ENCODE measurements around a stretch of chr2.

DNA sequence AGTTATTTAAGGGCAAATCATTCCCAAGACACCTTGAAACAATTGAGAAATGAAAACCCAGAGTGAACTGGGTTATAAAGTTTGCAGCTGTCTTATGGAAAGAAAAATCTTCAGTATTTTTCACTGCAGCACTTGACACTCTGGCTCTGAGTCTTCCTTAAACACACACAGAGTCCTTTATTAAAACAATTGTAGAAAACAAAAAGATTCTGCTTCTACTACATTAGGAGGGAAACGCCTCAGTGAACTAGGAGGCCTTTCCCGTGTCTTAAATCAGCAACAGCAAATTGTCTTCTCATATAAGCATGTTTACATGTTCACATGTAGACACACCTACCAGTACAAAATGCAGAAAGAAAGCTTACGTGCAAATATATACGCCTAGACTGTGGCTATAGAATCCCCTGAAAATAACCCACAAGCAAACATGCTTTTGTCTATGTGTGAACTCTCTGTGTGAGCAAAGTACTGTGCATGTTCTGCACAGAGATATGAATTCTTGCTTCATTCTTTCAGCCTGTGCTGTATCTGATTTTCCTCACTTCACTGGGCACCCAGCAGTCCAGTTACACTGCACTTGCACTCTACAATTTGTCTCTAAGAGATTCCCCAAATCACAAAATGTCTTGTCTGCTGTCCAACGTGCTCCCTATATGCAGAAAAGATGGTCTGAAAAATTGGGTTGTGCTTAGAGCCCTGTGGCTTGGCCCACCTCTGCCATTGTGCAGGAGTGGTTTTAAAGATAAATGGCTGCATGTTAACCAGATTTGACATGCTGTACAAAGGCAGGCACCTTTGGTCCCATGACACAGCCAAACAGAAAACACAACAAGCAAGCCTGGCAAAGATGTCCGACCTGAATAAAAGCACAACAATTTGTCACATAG, 24.5 kb downstream of the ZEB2 start:
- RRBS: no CpG with 5 or more reads among the region's 6 CpGs

- RRBS: no CpG with 5 or more reads among the region's 2 CpGs
Observed at GRCh38 chr2:144522150-144522580, 2.2 kb upstream of the ZEB2 start.

- RRBS: no CpG with 5 or more reads among the region's 9 CpGs
Observed at GRCh38 chr2:144663019-144663805, 143.3 kb upstream of the ZEB2 start.

- RRBS: no CpG with 5 or more reads among the region's 8 CpGs
Observed at GRCh38 chr2:144667862-144668248, 147.9 kb upstream of the ZEB2 start.

- RRBS: no CpG with 5 or more reads among the region's 10 CpGs
Observed at GRCh38 chr2:145007186-145007774, 487.4 kb upstream of the ZEB2 start.

- RRBS: no CpG with 5 or more reads among the region's 4 CpGs
Observed at GRCh38 chr2:145415754-145416225, 895.9 kb upstream of the ZEB2 start.

GRCh38 chr2:148201727-148202623, 181.1 kb downstream of the MBD5 start:
- RRBS: no CpG with 5 or more reads among the region's 2 CpGs

- RRBS: no CpG with 5 or more reads among the region's 4 CpGs
Observed at GRCh38 chr2:150001789-150002085, 414.2 kb upstream of the MMADHC start.

DNA sequence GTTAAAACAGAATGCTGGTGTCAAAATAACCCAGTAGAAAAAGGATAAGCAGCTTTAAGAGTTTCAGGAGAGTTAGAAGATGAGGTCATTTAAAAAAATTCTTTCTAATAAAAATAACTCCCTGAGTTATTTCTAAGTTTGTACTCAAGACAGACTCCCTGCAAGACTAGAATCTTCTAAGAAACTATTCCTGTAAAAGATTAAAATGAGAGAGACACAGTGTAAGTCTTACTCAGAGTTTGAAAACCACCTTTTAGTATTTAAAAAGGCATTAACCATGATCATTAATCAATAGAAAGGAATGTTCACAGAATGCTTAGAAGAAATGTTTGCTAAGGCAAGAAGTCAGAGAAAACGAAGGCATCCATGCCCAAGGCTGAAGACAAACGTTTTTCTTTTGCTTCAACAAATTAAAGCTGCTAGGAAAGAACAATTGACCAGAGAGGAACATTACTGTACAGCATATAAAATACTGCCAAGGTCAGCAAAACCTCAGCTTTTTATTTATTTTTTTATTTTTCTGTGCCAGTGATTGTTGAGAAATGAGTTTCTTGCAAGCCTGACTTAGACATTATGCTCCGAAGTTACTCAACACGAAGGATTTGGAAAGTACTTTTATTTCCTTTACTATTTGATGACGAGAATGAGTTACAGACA, 20.7 kb downstream of the RND3 start:
- RRBS: no CpG with 5 or more reads among the region's 5 CpGs

GRCh38 chr2:150624114-150624778, 136.8 kb upstream of the RND3 start:
- RRBS: no CpG with 5 or more reads among the region's 5 CpGs

DNA sequence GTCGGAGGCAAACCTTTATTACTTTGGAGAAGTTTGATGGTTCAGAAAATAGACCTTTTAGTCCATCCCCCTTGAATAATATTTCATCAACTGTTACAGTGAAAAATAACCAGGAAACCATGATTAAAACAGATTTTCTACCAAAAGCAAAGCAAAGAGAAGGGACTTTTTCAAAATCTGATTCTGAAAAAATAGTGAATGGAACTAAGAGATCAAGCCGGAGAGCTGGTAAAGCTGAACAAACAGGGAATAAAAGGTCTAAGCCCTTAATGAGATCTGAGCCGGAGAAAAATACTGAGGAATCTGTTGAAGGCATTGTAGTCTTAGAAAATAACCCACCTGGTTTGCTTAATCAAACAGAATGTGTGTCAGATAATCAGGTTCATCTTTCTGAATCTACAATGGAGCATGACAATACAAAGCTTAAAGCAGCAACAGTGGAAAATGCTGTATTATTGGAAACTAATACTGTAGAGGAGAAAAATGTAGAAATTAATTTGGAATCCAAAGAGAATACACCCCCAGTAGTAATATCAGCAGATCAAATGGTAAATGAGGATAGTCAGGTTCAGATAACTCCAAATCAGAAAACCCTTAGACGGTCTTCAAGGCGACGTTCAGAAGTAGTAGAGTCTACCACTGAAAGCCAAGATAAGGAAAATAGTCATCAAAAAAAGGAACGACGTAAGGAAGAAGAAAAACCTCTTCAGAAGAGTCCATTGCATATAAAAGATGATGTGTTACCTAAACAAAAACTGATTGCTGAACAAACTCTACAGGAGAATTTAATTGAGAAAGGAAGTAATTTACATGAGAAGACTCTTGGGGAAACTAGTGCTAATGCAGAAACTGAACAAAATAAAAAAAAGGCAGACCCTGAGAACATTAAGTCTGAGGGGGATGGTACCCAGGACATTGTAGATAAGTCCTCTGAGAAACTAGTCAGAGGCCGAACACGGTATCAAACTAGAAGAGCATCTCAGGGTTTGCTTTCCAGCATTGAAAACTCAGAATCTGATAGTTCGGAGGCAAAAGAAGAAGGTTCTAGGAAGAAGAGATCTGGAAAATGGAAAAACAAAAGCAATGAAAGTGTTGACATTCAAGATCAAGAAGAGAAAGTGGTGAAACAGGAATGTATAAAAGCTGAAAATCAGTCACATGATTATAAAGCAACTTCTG, 53.9 kb downstream of the RIF1 start:
- RRBS: 100% methylated on average over 1 of the region's 11 CpGs

GRCh38 chr2:151464929-151465684, 55.4 kb downstream of the RIF1 start:
- RRBS: no CpG with 5 or more reads among the region's 5 CpGs

- RRBS: no CpG with 5 or more reads among the region's 2 CpGs
Observed at GRCh38 chr2:151810261-151811028, 17.8 kb downstream of the ARL5A start.

GRCh38 chr2:152394916-152395436, 60.0 kb downstream of the FMNL2 start:
- RRBS: no CpG with 5 or more reads among the region's 2 CpGs

- RRBS: no CpG with 5 or more reads among the region's 11 CpGs
Observed at GRCh38 chr2:152395650-152396424, 60.9 kb downstream of the FMNL2 start.

DNA sequence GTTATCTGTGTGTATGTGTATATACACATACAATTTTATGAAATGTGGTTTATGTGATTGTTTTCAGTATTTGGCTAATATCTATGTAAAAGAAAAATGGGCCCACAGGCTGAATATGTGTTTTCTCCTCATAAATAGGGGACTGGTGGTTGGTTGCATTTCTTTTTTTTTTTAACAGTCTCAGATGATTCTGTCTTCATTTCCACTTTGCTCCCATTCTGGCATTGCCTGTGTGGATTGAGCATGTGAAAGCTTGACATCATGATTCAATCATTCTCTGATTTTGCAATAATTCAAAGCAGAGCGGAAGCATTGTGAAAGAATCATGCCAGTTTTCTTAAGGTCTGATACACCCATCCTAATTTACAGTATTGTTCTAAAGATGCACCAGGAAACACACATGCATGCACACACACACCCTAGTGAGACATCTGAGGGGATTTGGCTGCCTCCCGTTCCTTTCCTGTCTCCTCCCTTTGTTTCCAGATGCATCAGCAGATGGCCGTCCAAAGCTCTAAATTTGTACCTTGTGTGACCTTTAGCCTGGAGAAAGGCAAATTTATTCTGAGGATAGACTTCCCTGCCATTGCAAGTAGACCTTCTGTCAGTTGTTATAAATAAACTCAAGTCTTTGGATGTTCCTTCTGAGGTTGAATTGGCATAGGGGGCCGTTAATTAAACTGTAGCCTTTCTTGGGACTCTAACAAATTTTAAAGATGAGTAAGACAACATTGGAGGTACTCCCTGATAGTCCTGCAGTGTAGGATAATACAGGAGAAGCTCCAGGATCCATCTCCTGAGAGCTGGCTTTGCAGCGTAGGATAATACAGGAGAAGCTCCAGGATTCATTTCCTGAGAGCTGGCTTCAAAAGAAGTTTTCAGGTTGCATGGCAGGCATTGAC, 97.3 kb downstream of the FMNL2 start:
- RRBS: no CpG with 5 or more reads among the region's 5 CpGs

DNA sequence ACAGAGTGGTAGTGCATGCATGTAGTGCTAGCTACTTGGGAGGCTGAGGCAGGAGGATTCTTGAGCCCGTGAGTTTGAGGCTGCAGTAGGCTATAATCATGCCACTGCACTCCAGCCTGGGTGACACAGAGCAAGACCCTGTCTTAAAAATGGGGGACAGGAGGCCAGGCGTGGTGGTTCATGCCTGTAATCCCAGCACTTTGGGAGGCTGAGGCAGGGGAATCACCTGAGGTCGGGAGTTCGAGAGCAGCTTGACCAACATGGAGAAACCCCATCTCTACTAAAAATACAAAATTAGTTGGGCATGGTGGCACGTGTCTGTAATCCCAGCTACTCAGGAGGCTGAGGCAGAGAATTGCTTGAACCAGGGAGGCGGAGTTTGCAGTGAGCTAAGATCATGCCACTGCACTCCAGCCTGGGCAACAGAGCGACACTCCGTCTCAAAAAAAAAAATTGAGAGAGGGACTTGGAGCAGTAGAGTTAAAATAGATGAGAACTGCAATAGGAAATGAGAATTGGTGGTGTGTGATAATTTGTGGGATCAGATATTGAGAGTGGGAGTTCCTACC, 106.5 kb downstream of the FMNL2 start:
- RRBS: no CpG with 5 or more reads among the region's 8 CpGs

GRCh38 chr2:152492098-152492566, 157.2 kb downstream of the FMNL2 start:
- RRBS: no CpG with 5 or more reads among the region's 5 CpGs

GRCh38 chr2:152542660-152543656, 174.3 kb downstream of the PRPF40A start:
- RRBS: no CpG with 5 or more reads among the region's 8 CpGs

GRCh38 chr2:152576540-152577478, 140.5 kb downstream of the PRPF40A start:
- RRBS: no CpG with 5 or more reads among the region's 4 CpGs